Endothelial cell (in vitro differentiated cells): ENCODE measurements around a stretch of chr22.

GRCh38 chr22:46418635-46419157 lies 83.2 kb downstream of the TRMU start:
- PRO-cap = no peak

DNA sequence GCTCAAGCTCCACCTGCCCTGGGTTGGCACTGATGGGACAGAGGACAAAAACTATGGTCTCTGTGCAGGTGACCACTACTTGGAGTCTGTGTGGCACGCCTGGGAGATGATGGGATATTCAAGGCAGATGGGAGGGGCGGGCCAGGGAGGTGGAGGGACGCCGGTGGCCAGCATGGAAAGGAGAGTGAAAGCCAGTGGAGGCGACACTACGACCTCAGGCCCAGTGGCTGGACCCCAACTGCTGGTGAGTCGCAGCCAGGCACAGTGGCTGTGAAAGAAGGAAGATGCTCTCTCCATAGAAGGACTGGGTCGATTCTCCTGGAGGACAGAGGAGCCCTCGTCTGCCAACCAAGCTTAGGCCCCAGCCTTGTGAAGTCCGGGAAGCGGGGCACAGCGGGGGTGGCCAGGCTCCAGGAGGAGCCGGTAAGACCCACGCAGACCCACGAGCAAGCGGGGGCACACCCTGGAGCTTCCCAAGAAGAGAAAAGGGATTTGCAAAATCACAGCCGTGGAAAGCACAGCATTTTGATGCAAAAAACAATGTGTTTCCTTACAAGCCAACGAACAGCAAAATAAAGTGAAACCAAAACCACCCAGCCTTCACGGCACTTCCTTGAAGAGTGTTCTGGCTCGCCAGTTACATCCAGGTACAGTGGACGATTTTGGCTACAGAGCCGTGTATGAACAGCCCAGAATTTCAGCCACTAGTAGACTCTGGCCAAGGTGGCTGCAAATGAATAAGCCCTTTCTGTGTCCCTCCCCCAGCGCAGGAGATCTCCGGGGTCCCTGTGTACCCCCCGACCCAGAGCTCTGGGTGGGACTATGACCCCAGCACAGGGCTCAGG lies 96.8 kb downstream of the TRMU start:
- PRO-cap = no peak

DNA sequence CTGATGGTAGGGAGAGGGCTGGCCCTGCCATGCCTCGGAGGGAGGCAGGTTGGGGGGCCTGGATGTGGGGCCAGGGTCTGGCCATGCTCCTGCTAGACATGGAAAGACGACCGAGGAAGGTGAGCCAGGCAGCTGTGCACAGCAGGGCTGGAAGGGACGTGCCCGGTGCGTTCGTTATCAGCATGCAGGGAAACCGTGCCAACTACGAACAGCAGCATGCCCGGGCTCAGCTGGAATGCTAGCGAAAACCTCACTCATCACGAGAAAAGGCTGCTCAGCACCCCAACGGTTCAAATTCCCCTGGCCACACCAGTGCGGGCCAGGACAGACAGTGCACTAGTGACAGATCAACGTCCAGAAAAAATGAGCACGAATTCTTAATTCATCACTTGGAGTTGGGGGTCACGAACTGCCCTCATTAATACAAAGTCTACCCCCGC lies 84.3 kb downstream of the CELSR1 start:
- PRO-cap = no peak

DNA sequence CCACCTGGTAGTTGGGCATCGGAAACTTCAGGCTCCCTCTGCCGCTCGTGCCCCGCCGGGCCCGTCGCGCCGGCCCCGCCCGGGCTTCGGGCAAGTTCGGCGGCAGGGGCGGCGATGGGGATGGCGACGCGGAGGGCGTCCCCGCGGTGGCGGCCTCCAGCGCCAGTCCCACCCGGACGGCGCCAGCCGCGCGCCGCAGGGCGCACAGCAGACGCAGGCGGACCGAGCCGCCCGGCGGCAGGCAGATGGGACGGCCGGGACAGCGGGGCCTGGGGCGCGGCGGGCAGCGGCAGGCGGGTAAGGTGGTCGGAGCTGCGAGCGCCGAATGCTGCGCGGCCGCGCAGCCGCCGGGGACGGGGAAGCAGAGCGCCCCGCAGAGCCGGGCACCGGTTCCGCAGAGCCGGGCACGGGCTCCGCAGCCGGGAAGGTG lies 991 bp downstream of the CELSR1 start:
- PRO-cap = no peak

- PRO-cap = no peak
These were observed 9.9 kb upstream of the CELSR1 start for GRCh38 chr22:46547185-46547798.

DNA sequence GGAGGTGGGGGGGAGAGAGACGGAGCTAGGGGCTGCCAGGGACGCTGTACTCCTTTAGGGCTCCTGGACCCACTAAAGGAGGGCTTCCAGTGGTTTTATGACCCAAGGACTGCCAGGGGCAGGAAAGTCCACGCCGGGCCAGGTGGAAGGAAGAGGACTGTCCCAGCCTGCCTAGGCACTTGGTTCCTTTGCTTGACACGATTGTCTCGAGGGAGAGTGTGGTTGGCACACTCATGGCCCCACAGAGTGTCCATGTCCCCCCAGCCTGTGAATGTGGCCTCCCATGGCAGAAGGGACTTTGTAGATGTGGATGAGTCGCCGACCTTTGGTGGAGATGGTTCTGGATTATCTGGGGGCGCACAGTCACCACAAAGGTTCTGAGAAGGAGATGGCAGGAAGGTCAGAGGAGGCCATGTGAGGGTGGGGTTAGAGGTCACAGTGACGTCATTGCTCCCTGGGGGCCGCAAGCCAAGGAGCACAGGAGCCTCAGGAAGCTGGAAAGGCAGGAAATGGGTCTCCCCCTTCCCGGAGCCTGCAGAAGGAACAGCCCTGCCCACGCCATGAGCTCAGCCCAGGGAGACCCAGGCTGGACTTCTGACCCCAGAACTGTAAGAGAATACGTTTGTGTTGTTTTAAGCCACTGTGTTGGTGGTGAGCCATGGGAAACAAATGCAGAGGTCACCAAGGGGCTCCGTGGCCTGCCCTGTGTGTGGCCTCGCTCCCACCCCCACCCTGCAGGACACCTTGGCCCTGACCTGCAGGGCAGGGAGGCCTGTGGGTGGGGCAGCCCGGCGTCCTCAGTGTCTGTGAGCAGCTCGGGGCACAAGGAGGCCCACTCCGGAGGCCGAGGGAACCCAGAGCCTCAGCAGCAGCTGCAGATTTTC lies 31.9 kb downstream of the GRAMD4 start:
- PRO-cap = no peak

GRCh38 chr22:46657859-46658715 lies 37.9 kb downstream of the GRAMD4 start:
- PRO-cap = no peak

DNA sequence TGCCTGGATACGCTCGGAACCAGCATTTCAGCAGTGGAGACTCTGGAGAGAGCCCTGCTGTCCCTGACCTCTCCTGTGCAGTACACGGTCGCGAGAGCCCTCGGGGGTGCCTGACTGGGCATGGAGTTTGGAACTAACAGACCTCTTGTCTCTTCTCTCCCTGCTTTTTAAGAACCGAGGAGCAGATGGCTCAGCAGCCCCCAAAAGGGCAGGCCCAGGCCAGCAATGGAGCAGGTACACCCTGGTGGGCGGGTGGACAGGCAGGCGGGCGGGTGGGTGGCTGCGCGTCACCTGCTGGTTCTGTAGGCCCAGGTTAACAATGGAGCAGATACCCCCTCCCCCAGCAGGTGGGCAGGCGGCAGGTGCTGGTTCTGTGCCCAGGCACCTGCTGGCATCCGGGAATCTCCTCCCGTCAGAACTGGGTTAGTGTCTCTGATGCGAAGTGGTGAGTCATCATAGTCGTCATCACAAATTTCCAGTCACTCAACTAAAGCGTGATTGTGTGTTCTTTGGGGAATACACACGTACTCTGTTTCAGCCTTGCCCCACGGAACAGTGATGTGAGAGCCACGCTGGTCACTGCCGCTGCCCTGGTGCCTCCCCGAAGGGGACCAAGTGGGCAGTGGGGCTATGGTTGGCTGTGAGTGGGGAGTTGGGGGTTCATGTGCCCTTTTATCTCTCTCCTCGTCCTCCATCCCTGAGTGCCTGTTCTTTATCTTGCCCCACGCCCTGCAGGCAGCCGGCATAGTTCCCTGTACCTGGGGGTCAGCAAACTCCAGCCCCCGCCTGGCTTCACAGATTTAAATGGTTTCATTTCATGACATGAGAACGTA lies 41.2 kb downstream of the GRAMD4 start:
- PRO-cap = no peak

- PRO-cap = no peak
These were observed 57.9 kb downstream of the GRAMD4 start for GRCh38 chr22:46677992-46678526.

- PRO-cap = no peak
These were observed 55.8 kb downstream of the CERK start for GRCh38 chr22:46682156-46682736.

GRCh38 chr22:46726501-46726976 lies 11.5 kb downstream of the CERK start:
- PRO-cap = no peak

- PRO-cap = no peak
These were observed 9.9 kb downstream of the CERK start for GRCh38 chr22:46727823-46728933.

GRCh38 chr22:46774355-46775217 lies 12.1 kb downstream of the TBC1D22A start:
- PRO-cap = no peak

DNA sequence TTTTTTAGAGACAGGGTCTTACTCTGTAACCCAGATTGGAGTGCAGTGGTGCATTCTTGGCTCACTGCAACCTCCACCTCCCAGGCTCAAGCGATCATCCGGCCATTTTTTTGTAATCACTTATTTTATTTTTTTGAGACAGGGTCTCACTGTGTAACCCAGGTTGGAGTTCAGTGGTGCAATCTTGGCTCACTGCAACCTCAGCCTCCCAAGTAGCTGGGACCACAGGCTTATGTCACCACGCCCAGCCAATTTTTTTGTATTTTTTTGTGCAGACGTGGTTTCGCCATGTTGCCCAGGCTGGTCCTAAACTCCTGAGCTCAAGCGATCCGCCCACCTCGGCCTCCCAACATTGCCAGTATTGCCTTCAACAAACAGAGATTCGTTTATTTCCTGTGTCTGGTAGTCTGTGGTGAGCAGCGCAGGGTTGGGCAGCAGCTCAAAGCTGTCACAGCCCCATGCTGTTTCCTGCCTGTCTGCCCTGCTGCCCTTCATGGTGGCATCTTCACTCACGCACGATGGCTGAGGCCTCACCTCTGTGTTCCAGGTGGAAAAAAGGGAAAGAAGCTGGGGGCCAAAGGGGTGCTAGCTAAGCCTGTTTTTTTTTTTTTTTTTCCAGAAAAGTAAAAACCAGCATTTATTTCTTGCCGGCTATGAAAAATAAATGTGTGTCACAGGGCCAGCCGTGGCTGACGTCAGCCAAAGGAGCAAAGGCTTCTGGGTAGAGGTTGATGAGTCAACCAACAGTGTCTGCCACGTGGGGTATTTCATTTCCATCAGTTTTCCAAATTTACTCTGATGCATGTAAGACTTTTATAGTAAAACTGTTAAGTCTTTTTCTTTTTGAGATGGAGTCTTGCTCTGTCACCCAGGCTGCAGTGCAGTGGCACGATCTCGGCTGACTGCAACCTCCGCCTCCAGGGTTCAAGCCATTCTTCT lies 28.8 kb downstream of the TBC1D22A start:
- PRO-cap = bidirectional peak, plus-strand start at position 405 of the sequence, minus-strand start at position 363 of the sequence

DNA sequence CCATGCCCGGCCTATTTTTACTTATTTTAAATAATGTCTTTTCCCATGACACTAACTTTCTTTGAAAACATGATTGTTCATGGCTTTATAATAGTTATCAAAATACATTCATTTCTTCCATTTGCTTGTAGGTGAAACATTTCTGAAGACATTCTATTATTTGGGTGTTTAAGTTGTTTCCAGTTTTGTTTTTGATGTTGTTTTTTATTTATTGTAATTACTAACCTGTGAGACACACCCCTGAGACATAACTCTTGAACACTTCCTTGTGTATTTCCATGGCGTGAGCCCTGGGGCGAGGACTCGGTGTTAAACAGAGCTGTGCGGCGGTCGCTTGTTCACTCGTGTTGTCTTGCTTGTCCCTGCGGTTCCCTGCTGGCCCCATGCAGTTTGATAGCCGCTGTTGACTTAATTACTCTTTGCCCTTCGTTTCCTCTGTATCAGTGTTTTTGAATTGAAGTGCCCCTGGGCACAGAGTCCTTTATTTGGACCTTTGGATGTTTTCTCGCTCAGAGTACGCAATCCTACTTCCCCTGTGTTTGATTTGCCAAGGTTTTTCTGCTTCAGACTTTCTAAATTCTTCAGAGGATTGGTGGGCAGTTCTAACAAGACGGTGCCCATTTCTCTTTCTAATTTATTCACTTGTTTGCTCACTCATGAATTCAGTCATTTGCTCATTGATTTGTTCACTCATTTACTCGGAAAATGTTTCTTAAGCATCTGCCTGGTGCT lies 52.7 kb downstream of the TBC1D22A start:
- PRO-cap = no peak

GRCh38 chr22:46942881-46943508 lies 180.5 kb downstream of the TBC1D22A start:
- PRO-cap = no peak

- PRO-cap = no peak
These were observed 530.1 kb downstream of the TBC1D22A start for GRCh38 chr22:47292526-47292900.

GRCh38 chr22:47719244-47719620 lies 770.1 kb upstream of the TAFA5 start:
- PRO-cap = no peak

- PRO-cap = no peak
These were observed 570.8 kb upstream of the TAFA5 start for GRCh38 chr22:47918478-47919031.

- PRO-cap = no peak
These were observed 92.6 kb upstream of the TAFA5 start for GRCh38 chr22:48396629-48397240.